ENCODE results near the gene SRGAP3.

DNA sequence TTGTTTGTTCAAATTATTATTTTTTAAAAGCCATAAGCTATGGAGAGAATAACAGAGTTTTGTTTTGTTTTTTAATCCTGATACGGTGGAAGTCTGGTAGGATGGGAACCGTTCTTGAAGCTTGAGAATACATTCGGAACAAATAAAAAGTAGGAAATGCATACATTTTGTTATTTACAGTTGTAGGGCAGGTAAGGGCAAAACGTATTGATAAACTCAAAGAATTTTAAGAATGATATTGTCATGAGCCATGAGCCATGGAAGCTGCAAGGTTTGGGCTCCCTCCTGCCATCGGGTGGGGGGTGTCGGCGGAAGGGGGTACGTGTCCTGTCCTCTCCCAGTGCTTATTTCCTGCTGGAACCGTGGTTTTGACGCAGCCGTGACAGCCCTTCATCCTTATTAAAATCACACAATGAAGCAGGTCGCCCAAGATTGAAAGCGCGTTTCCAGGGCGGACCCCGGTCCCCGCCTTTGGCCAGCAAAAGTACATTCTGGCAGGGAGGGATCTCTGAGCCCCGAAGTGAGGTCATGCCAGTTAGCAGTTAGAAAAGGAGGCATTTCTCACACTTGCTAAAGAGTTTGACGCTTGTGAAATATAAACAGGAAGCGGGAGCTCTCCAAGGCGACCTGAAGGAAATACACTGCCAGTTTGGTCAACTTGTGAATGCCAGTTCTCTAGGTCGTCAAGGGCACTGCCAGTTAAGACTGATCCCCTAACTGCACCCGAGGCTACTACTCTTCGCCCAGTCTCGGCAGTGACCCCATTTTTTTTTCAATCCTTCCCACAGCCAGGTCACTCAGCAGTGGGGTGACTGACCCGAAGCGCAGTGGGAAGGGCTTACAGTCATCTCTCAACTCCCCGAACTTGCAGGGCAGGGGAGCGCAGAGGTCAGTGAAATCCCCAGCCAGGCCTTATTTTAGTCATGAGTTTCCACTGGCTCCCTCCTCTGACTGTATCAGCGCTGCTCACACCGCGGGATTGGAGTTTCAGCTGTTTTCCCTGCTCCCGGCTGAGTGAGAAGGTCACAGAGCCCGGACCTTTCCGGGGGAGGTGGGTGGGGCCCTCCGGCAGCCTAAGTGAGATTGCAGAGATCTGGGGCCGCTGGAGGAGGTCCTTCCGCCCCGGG, 2.2 kb upstream of the BHLHE40 start:
- RAMPAGE, long total RNA, result no peak
- RRBS, result 3% methylated on average over 4 of the region's 39 CpGs
PRO-cap:
- standard, result bidirectional peak, plus-strand start at position 1,080 of the sequence, minus-strand start at position 981 of the sequence
- CoPRO, capped RNA only, 2 experiments, result peak in 2 of 2 experiments; most common plus-strand start position 1,080 of the sequence (in 2); most common minus-strand start position 981 of the sequence (in 2)
- CoPRO, capped and uncapped RNA, 2 experiments, result peak in 1 of 2 experiments; most common plus-strand start position 1,080 of the sequence (in 1); most common minus-strand start position 981 of the sequence (in 1)
- CoPRO, uncapped RNA only, 2 experiments, result peak in 1 of 2 experiments; most common minus-strand start position 144 of the sequence (in 1)
CAGE:
- cytosol, long polyA plus RNA, result no peak
- long polyA plus RNA, result no peak
- nucleolus, long total RNA, result no peak
- nucleus, long polyA plus RNA, result no peak

DNA sequence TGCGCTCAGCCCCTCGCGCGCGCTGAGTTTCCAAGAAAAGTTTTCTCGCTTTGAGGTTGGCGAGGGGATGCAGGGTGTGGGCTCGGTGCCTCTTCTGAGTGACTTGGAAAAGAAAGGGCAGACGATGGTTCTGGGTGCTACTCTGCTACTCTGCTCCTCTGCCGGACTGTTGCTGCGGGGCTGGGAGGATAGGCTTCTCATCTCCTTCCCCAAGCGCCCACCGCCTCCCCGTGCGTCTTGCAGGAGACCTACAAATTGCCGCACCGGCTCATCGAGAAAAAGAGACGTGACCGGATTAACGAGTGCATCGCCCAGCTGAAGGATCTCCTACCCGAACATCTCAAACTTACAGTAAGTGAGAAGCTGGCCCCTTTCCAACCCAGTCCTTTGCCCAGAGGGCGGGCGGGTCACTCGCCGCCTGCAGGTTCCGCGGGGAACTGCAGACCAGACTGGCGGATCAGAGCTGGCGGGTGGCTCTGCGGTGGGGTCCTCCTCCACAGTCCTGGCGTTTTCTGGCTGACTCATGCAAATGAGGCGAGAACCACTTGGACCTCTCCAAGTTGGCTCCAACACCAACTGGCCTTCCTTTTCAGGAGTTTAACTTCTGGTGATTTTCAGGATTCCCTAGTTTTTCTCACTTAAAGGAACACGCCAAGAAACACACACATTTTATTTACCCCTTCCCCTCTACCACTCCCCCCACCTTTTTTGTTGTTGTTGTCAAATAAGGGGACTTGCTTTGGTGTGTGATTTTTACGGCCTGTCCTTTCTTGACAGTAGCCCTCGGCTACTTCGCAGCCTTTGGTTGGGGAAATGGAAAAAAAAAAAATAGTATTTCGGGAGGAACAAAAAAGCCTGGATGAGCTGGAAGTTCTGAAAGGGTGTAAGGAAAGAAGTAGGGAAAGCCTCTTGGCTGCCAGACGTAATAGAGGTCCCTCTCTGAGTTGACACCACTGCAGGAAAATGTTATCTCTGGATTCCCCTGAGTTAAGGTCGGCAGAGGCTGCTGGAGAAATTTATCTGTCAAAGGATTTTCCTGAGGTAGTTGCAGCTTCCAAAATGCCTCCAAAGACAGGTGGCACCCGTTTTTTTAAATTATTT, 1.2 kb downstream of the BHLHE40 start:
- RAMPAGE, long total RNA, result no peak
- RRBS, result no CpG with 5 or more reads among the region's 42 CpGs
PRO-cap:
- standard, result bidirectional peak, plus-strand start at position 442 of the sequence, minus-strand start at position 348 of the sequence
- CoPRO, capped RNA only, 2 experiments, result peak in 2 of 2 experiments; most common plus-strand start position 519 of the sequence (in 1); most common minus-strand start position 353 of the sequence (in 2)
- CoPRO, capped and uncapped RNA, 2 experiments, result peak in 1 of 2 experiments; most common plus-strand start position 447 of the sequence (in 1); most common minus-strand start position 353 of the sequence (in 1)
- CoPRO, uncapped RNA only, 2 experiments, result peak in 2 of 2 experiments; most common plus-strand start position 447 of the sequence (in 1); most common minus-strand start position 168 of the sequence (in 1)
CAGE:
- cytosol, long polyA plus RNA, result no peak
- long polyA plus RNA, result no peak
- nucleolus, long total RNA, result no peak
- nucleus, long polyA plus RNA, result no peak

GRCh38 chr3:4985903-4986431, 6.7 kb downstream of the BHLHE40 start:
- RAMPAGE, long total RNA, result no peak
- RRBS, result no CpG with 5 or more reads among the region's 8 CpGs
PRO-cap:
- standard, result no peak
- CoPRO, capped RNA only, 2 experiments, result peak in 2 of 2 experiments; most common plus-strand start chr3:4986320 (in 1); most common minus-strand start chr3:4986031 (in 1)
- CoPRO, capped and uncapped RNA, 2 experiments, result no peak in any of the 2 experiments
- CoPRO, uncapped RNA only, 2 experiments, result peak in 2 of 2 experiments; most common plus-strand start chr3:4986139 (in 1); most common minus-strand start chr3:4985953 (in 1)
CAGE:
- cytosol, long polyA plus RNA, result no peak
- long polyA plus RNA, result no peak
- nucleolus, long total RNA, result no peak
- nucleus, long polyA plus RNA, result no peak

GRCh38 chr3:4993156-4993760, 14.0 kb downstream of the BHLHE40 start:
- RAMPAGE, long total RNA, result no peak
- RRBS, result no CpG with 5 or more reads among the region's 1 CpG
PRO-cap:
- standard, result no peak
- CoPRO, capped RNA only, 2 experiments, result no peak in any of the 2 experiments
- CoPRO, capped and uncapped RNA, 2 experiments, result no peak in any of the 2 experiments
- CoPRO, uncapped RNA only, 2 experiments, result no peak in any of the 2 experiments
CAGE:
- cytosol, long polyA plus RNA, result no peak
- long polyA plus RNA, result no peak
- nucleolus, long total RNA, result no peak
- nucleus, long polyA plus RNA, result no peak

GRCh38 chr3:5002568-5002847, 23.3 kb downstream of the BHLHE40 start:
- RAMPAGE, long total RNA, result no peak
- RRBS, result no CpG with 5 or more reads among the region's 8 CpGs
PRO-cap:
- standard, result no peak
- CoPRO, capped RNA only, 2 experiments, result no peak in any of the 2 experiments
- CoPRO, capped and uncapped RNA, 2 experiments, result no peak in any of the 2 experiments
- CoPRO, uncapped RNA only, 2 experiments, result no peak in any of the 2 experiments
CAGE:
- cytosol, long polyA plus RNA, result no peak
- long polyA plus RNA, result no peak
- nucleolus, long total RNA, result no peak
- nucleus, long polyA plus RNA, result no peak

GRCh38 chr3:5021635-5022104, 42.4 kb downstream of the BHLHE40 start:
- RAMPAGE, long total RNA, result no peak
- RRBS, result no CpG with 5 or more reads among the region's 8 CpGs
PRO-cap:
- standard, result unidirectional peak, minus-strand start at chr3:5021899
- CoPRO, capped RNA only, 2 experiments, result no peak in any of the 2 experiments
- CoPRO, capped and uncapped RNA, 2 experiments, result no peak in any of the 2 experiments
- CoPRO, uncapped RNA only, 2 experiments, result no peak in any of the 2 experiments
CAGE:
- cytosol, long polyA plus RNA, result no peak
- long polyA plus RNA, result no peak
- nucleolus, long total RNA, result no peak
- nucleus, long polyA plus RNA, result no peak

DNA sequence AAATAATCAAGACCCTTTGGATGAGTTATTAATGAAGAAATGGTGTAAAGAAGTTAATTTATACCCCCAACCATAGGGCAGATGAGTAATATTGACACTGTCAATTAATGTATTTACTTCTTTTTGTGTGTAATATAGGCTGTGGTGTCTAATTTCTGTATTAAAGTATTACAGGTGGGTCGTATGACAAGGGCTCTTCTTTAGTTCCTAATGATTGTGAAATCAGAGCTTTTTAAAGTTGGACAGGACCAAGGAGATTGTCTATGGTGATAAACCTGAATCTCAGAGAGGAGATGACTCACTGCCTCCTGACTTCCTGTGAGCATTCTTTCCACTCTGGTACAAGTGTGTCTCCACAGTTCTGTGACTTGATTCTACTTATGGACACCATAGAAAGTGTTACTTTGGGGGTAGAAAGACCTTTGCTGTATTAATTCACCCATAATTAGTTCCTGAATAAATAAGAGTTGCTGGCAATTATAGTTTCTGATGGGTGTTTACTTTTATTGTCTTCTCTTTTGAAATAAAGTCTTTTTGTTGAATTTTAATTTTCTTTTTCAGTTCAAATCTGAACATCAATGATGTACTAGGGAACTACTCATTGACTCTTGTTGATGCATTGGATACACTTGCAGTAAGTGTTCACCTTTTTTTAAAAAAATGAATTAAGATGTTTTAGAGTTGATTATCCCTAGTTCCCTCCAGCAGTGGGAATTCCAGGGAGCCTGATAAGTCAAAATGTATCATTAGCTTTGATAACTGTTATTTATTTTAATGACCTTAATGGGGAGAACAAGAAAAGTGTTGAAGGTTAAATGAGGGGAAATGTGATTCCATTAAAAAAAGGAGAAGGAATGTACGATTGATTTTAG, 7.4 kb downstream of the EDEM1 start:
- RAMPAGE, long total RNA, result no peak
- RRBS, result no CpG with 5 or more reads among the region's 2 CpGs
PRO-cap:
- standard, result no peak
- CoPRO, capped RNA only, 2 experiments, result no peak in any of the 2 experiments
- CoPRO, capped and uncapped RNA, 2 experiments, result no peak in any of the 2 experiments
- CoPRO, uncapped RNA only, 2 experiments, result peak in 2 of 2 experiments; most common plus-strand start position 56 of the sequence (in 1)
CAGE:
- cytosol, long polyA plus RNA, result no peak
- long polyA plus RNA, result no peak
- nucleolus, long total RNA, result no peak
- nucleus, long polyA plus RNA, result no peak

GRCh38 chr3:5216264-5217366, 29.1 kb downstream of the EDEM1 start:
- RAMPAGE, long total RNA, result no peak
- RRBS, result no CpG with 5 or more reads among the region's 6 CpGs
PRO-cap:
- standard, result no peak
- CoPRO, capped RNA only, 2 experiments, result no peak in any of the 2 experiments
- CoPRO, capped and uncapped RNA, 2 experiments, result no peak in any of the 2 experiments
- CoPRO, uncapped RNA only, 2 experiments, result no peak in any of the 2 experiments
CAGE:
- cytosol, long polyA plus RNA, result no peak
- long polyA plus RNA, result no peak
- nucleolus, long total RNA, result no peak
- nucleus, long polyA plus RNA, result no peak

DNA sequence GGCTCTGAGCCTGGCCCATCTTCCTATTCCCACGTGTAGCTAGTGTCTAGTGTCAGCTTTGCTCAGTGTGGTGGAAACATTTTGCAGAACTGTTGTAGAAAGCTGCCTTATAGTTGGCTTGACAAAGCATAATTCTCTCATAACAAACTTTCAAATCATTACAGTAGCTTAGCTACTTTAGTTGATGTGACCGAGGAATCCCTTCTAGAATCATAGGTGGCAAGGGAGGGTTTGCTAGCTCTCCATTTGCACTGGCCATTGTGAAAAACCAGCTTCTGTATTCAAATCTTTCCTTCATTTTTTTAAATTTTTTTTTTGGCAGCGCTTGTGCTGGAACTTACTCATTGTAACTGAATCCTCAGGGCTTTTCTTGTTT, 31.0 kb downstream of the EDEM1 start:
- RAMPAGE, long total RNA, result no peak
- RRBS, result no CpG with 5 or more reads among the region's 3 CpGs
PRO-cap:
- standard, result no peak
- CoPRO, capped RNA only, 2 experiments, result no peak in any of the 2 experiments
- CoPRO, capped and uncapped RNA, 2 experiments, result no peak in any of the 2 experiments
- CoPRO, uncapped RNA only, 2 experiments, result peak in 1 of 2 experiments; most common plus-strand start position 131 of the sequence (in 1)
CAGE:
- cytosol, long polyA plus RNA, result no peak
- long polyA plus RNA, result no peak
- nucleolus, long total RNA, result no peak
- nucleus, long polyA plus RNA, result no peak

DNA sequence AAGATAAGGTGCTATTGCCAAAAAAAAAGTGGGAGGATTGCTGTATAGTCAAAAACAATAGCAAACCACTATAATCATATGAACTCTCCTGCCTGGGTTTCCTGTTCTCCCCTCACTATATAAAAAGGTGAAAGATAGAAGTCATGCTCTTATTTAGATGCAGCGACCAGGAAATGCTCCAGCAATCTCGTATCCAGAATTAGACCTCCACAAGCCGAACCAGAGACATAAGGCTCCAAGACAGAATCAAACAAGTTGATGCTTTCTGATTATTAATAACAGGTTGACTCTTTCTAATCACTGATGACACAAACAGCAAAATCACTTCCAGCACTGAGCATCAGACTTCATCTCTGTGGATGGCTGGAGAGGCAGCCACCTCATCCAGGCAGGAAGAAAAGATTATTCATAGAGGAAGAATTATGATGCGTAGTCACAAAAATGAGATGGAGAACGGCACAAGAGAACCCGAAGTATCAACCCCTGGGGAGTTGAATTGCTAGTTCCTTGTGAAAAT, 50.1 kb upstream of the LMCD1 start:
- RAMPAGE, long total RNA, result no peak
- RRBS, result no CpG with 5 or more reads among the region's 6 CpGs
PRO-cap:
- standard, result no peak
- CoPRO, capped RNA only, 2 experiments, result no peak in any of the 2 experiments
- CoPRO, capped and uncapped RNA, 2 experiments, result no peak in any of the 2 experiments
- CoPRO, uncapped RNA only, 2 experiments, result no peak in any of the 2 experiments
CAGE:
- cytosol, long polyA plus RNA, result no peak
- long polyA plus RNA, result no peak
- nucleolus, long total RNA, result no peak
- nucleus, long polyA plus RNA, result no peak

DNA sequence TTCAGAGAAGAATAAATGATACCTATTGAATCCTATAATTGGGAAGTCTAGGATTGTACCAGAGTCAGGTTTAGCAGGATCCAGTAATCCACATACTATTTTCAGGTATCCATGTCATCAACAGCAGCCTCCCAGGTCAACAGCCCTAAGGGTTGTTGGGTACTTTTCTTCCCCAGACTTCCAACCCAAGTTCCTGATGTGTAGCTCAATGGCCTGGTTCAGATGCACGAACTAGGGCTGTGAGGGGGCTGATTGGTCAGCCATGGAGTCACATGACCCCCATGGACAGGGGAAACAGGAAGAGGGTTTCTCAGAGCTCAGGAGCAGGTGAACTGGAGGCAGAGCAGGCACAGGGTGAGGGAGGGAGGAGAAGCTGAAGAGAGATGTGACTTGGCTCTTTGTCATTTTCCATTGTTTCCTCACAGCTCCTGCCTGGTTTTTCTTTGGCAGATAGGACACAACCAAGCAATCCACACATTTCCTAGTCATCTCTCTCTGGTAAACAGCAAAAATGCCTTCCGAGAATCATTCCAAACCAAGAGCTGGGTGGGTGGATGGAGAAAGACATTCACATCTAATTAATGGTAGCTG, 43.5 kb upstream of the LMCD1 start:
- RAMPAGE, long total RNA, result no peak
- RRBS, result no CpG with 5 or more reads among the region's 2 CpGs
PRO-cap:
- standard, result no peak
- CoPRO, capped RNA only, 2 experiments, result no peak in any of the 2 experiments
- CoPRO, capped and uncapped RNA, 2 experiments, result no peak in any of the 2 experiments
- CoPRO, uncapped RNA only, 2 experiments, result no peak in any of the 2 experiments
CAGE:
- cytosol, long polyA plus RNA, result no peak
- long polyA plus RNA, result no peak
- nucleolus, long total RNA, result no peak
- nucleus, long polyA plus RNA, result no peak

DNA sequence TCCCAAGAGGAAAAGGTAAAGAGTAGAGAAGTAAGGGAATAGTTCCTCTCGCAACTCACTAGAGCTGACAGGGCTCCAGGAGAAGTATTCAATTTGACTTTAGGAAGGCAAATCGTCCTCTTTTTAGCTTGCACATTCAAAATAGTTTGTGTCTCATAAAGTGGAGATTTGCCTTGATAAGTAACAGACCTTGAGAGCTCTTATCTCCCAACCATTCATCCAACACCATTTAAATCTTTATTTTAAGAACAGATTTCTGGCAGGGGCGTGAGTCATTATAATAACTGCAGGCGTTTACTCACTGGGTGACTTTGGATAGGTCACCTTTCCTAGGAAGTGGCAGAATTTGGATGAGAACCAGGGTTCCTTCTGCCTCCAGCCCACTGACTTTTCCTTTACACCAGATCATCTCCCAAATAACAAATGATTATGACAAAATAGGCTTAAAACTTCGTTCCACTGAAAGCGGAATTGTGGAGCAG, 4.9 kb downstream of the LMCD1 start:
- RAMPAGE, long total RNA, result no peak
- RRBS, result no CpG with 5 or more reads among the region's 6 CpGs
PRO-cap:
- standard, result no peak
- CoPRO, capped RNA only, 2 experiments, result no peak in any of the 2 experiments
- CoPRO, capped and uncapped RNA, 2 experiments, result no peak in any of the 2 experiments
- CoPRO, uncapped RNA only, 2 experiments, result no peak in any of the 2 experiments
CAGE:
- cytosol, long polyA plus RNA, result no peak
- long polyA plus RNA, result no peak
- nucleolus, long total RNA, result no peak
- nucleus, long polyA plus RNA, result no peak

- RAMPAGE, long total RNA, result no peak
- RRBS, result no CpG with 5 or more reads among the region's 12 CpGs
PRO-cap:
- standard, result no peak
- CoPRO, capped RNA only, 2 experiments, result no peak in any of the 2 experiments
- CoPRO, capped and uncapped RNA, 2 experiments, result no peak in any of the 2 experiments
- CoPRO, uncapped RNA only, 2 experiments, result no peak in any of the 2 experiments
CAGE:
- cytosol, long polyA plus RNA, result no peak
- long polyA plus RNA, result no peak
- nucleolus, long total RNA, result no peak
- nucleus, long polyA plus RNA, result no peak
Measured at GRCh38 chr3:8734165-8734574, 568 bp downstream of the CAV3 start.

- RAMPAGE, long total RNA, result no peak
- RRBS, result no CpG with 5 or more reads among the region's 3 CpGs
PRO-cap:
- standard, result no peak
- CoPRO, capped RNA only, 2 experiments, result no peak in any of the 2 experiments
- CoPRO, capped and uncapped RNA, 2 experiments, result no peak in any of the 2 experiments
- CoPRO, uncapped RNA only, 2 experiments, result no peak in any of the 2 experiments
CAGE:
- cytosol, long polyA plus RNA, result no peak
- long polyA plus RNA, result no peak
- nucleolus, long total RNA, result no peak
- nucleus, long polyA plus RNA, result no peak
Measured at GRCh38 chr3:9045895-9046239, 82.6 kb upstream of the RAD18 start.

- RAMPAGE, long total RNA, result no peak
- RRBS, result no CpG with 5 or more reads among the region's 10 CpGs
PRO-cap:
- standard, result no peak
- CoPRO, capped RNA only, 2 experiments, result no peak in any of the 2 experiments
- CoPRO, capped and uncapped RNA, 2 experiments, result no peak in any of the 2 experiments
- CoPRO, uncapped RNA only, 2 experiments, result no peak in any of the 2 experiments
CAGE:
- cytosol, long polyA plus RNA, result no peak
- long polyA plus RNA, result no peak
- nucleolus, long total RNA, result no peak
- nucleus, long polyA plus RNA, result no peak
Measured at GRCh38 chr3:9230480-9231165, 18.8 kb downstream of the SRGAP3 start.

GRCh38 chr3:9249273-9249868, at the start of gene SRGAP3:
SRGAP3 (minus strand) TSS chr3:9249646.
- RAMPAGE, long total RNA, result no peak
- RRBS, result 2% methylated on average over 5 of the region's 25 CpGs
PRO-cap:
- standard, result no peak
- CoPRO, capped RNA only, 2 experiments, result no peak in any of the 2 experiments
- CoPRO, capped and uncapped RNA, 2 experiments, result no peak in any of the 2 experiments
- CoPRO, uncapped RNA only, 2 experiments, result no peak in any of the 2 experiments
CAGE:
- cytosol, long polyA plus RNA, result no peak
- long polyA plus RNA, result no peak
- nucleolus, long total RNA, result no peak
- nucleus, long polyA plus RNA, result no peak

DNA sequence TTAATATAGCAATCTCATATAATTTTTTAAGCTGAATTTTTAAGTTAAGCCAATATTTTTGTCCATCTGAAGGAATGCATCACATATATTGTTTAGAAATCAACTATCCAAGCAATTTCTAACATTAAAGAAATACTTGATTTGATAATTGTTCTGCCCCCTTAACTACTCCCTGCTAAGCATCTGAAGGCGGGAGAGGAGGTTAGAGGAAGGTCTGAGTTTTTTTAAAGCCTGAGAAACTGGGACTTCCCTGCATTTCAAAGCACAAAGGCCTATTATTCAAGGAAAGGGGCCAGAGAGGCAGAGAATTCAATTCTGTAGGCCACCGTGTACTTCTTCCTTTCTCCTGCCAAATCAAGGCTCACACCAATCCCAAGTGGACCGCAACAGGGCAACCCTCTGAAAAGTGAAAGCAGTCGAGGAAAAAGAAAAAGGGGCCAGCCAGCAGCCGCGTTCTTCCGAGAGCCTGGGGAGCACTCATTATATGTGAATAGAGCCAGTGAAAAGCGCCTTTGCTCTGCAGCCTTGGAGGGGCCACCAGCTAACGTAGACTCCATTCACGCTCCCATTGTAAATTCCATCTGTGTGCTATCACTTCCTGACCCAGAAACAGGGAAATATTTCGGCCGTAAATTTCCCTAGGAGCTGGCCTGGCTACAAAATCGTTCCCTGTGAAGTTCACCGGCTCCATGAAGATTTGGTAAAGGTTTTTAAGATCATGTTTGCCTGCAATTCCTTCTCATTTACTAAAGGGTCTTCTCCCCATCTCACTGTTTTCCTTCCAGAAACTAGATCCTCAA, 46.0 kb upstream of the THUMPD3 start:
- RAMPAGE, long total RNA, result no peak
- RRBS, result no CpG with 5 or more reads among the region's 14 CpGs
PRO-cap:
- standard, result no peak
- CoPRO, capped RNA only, 2 experiments, result no peak in any of the 2 experiments
- CoPRO, capped and uncapped RNA, 2 experiments, result no peak in any of the 2 experiments
- CoPRO, uncapped RNA only, 2 experiments, result no peak in any of the 2 experiments
CAGE:
- cytosol, long polyA plus RNA, result no peak
- long polyA plus RNA, result no peak
- nucleolus, long total RNA, result no peak
- nucleus, long polyA plus RNA, result no peak

GRCh38 chr3:9396507-9397303, 710 bp upstream of the SETD5 start:
- RAMPAGE, long total RNA, result no peak
- RRBS, result 2% methylated on average over 15 of the region's 82 CpGs
PRO-cap:
- standard, result bidirectional peak, plus-strand start at chr3:9396705, minus-strand start at chr3:9396675; bidirectional peak, plus-strand start at chr3:9397209, minus-strand start at chr3:9396988
- CoPRO, capped RNA only, 2 experiments, result peak in 2 of 2 experiments; most common plus-strand start chr3:9396705 (in 1); most common minus-strand start chr3:9396711 (in 2)
- CoPRO, capped and uncapped RNA, 2 experiments, result peak in 1 of 2 experiments; most common plus-strand start chr3:9396705 (in 1); most common minus-strand start chr3:9396711 (in 1)
- CoPRO, uncapped RNA only, 2 experiments, result peak in 2 of 2 experiments; most common plus-strand start chr3:9396809 (in 1); most common minus-strand start chr3:9396806 (in 1)
CAGE:
- cytosol, long polyA plus RNA, result no peak
- long polyA plus RNA, result start-site peak on the minus strand at chr3:9396640-9397474, 290 and 537 reads in 2 replicates
- nucleolus, long total RNA, result no peak
- nucleus, long polyA plus RNA, result no peak